Aortic smooth muscle cell (primary cell): ENCODE measurements around the genes OR12D3, OR2H2 and MOG.

- RRBS = no CpG with 5 or more reads among the region's 21 CpGs
Measured at GRCh38 chr6:28944148-28944794, 20.5 kb upstream of the TRIM27 start.

GRCh38 chr6:29011220-29011985 is 6.3 kb upstream of the ZNF311 start:
- RRBS = no CpG with 5 or more reads among the region's 38 CpGs

DNA sequence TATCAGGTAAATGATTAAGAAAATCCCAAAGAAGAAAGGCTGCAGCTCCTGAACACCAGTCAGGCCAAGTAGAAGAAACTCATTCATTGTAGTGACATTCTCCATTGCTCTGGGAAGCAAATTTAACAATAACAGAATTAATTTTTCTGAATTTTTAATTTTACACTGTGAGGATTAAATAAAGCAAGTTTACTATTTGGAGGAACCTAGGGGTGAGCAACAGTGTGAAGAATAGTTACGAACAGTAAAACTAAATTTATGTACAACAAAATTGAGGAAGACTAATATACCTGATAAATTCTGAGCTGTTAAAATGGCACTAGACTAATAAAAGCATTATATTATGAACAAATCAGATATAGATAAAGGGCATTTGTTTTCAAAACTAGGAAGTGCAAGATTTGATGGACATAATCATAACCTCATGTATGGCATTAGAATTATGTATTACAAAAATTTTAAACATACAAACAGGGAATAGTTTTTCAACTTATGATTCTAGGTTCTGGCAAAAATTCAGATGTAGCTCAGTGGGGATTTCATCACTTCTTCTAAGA is at the start of gene OR12D3:
Gene OR12D3 (minus strand): TSS at position 109 of the 557 bp plus-strand sequence.
- RRBS = no CpG with 5 or more reads among the region's 1 CpG

GRCh38 chr6:29584682-29585356 is at the start of gene OR2H2:
TSS of gene OR2H2 (plus strand) at chr6:29585121.
- RRBS = no CpG with 5 or more reads among the region's 2 CpGs

DNA sequence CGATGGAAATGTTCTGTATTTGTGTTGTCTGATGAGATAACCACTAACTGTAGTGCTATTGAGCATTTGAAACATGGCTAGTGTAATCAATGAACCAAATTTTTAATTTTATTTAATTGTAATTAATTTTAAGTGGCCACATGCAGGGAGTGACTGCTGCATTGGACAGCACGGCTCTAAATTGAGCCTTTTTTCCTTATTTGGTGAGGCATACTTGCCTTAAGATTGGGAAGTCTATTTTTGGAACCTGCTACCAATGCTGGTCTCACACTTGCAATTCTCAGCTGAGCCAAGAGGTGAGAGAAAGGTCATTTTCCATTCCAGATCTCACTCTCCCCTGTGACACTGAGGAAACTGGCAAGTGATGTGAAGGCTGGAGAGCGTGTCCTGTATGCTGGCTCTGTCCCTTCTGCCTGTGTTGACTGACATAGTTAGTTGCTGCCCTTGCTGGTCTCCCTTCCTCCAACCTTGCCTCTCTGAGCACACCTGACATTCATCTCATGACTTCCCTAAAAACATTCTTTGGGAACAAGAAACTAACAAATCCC is 774 bp upstream of the MOG start:
- RRBS = no CpG with 5 or more reads among the region's 3 CpGs

DNA sequence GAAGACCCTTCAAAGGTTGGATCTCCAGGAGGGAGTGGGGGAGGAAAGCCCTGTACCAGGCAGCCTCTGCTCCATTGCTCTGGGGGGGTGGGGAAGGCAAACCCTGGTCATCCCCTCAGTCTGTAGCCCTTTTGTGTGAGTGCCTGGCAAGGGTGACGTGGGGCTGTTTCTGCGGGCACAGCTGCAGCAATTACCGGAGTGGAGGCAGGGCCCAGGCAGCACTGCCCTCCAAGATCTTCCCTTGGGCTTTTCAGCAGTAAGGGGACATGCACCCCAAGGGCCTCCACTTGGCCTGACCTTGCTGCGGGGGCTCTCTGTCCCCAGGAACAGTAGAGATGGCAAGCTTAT is at the start of gene MOG:
Gene MOG (plus strand): TSS at position 218 of the 348 bp plus-strand sequence.
- RRBS = no CpG with 5 or more reads among the region's 4 CpGs

- RRBS = no CpG with 5 or more reads among the region's 15 CpGs
Measured at GRCh38 chr6:29708251-29709463, 14.6 kb upstream of the HLA-F start.

GRCh38 chr6:29790544-29791173 is 37.0 kb upstream of the HLA-G start:
- RRBS = no CpG with 5 or more reads among the region's 5 CpGs

DNA sequence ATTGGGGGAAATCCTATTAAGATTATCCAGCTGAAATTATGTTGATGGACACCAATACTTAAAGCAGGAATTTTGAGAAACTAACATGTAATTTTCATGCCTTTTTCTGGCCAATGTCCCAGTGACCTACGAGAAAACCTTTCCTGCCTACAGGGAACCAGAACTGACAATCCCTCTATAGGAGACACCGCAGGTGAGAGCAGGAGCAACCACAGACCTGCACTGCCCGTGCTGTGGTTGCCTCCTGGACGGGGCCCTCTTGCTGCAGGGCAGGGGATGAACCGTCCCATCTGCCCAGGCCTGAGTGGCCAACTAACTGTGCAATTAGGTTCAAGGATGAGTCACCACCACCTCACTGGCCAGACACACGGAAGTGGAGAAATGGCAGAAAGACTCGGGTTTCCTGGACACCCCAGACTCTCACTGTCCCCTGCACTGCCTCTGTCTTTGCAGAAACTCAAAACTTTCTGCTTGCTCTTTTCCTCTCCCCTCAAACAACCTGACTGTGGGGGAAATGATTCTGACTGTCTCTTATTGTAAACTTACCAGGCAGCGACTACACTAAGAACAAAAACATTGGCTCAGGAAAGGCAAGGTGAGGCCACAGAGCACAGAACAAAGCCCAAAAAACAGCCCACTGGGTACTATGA is 13.8 kb upstream of the HLA-G start:
- RRBS = no CpG with 5 or more reads among the region's 8 CpGs

DNA sequence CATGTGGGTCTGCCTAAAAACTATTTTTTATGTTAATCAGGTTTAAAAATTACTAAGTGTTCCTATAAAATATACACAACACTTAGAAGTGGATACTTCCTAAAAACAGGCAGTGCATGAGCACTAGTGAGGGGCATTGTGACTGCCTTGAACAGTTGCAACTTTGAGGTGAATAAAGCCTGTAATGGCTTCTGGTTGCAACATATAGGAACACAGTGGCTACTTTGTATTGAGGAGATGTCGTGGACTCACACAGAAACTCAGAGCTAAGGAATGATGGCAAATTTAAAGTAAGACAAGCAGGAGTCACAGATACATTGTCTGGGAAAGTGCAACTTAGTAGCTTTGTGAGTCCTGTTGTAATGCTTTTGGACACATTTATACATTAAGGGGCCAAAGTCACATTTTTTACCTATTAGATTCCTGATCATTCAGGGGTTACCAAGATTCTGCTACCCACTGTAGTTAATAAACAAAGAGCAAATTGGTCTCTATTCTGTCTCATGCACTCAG is 823 bp upstream of the HLA-A start:
- RRBS = no CpG with 5 or more reads among the region's 1 CpG

DNA sequence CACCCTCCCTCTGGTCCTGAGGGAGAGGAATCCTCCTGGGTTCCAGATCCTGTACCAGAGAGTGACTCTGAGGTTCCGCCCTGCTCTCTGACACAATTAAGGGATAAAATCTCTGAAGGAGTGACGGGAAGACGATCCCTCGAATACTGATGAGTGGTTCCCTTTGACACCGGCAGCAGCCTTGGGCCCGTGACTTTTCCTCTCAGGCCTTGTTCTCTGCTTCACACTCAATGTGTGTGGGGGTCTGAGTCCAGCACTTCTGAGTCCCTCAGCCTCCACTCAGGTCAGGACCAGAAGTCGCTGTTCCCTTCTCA is 1.3 kb downstream of the HLA-A start:
- RRBS = no CpG with 5 or more reads among the region's 7 CpGs

DNA sequence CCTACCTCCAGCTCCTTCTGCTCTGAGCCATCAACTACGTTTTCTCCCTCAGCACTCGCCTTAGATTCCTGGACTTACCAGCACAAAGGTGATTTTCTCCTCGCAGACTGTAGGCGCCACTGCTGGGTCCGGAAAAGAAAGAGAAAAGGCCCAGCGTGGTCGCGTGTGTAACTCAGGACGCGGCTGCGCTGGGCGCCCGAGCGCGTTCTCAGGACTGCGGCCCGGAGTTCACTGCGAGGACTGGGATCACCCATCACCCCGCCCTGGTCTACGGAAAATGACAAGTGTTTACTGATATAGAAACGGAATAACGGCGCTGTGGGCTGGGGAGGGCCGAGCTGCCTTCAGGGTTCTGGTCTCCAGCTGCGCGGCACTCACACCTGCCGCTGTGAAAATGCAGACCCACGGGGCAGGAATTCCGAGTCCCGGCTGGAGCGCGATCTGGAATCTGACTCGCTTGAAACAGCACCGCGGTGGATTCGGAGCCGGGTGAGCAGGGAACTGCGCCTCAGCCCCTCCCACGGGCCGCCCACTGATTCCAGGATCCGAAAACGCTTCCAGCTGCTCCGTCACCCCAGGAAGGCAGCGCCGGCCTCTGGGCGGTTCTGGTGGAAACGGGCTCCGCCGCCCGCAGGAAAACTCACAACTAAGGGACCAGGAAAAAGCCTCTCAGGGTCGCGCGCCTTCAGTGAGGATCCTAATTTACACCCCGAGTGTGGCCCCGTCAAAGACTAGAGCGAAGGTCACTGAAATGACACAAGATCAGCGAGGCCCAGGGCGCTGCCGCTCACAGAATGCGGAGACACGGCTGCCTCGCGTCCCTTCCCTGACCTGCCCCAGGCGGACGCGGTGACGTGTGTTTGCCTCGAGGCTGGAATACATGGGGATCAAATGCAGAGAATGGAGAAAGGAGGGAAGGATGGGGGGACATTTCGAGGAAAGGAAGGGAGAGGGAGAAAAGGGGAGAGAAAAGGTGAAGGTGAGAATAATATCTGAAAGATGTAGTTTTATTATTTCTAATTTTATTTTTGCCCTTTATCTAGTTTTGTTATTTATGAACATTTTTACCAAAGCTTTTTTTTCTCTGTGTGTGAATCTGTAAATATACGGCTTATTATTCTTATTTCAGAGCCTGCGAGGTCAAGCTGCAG is 34.6 kb downstream of the HLA-A start:
- RRBS = 2% methylated on average over 13 of the region's 71 CpGs

- RRBS = no CpG with 5 or more reads among the region's 16 CpGs
Measured at GRCh38 chr6:29980570-29981032, 38.3 kb downstream of the HLA-A start.

GRCh38 chr6:30066509-30066823 is 532 bp upstream of the PPP1R11 start:
- RRBS = no CpG with 5 or more reads among the region's 9 CpGs

- RRBS = no CpG with 5 or more reads among the region's 2 CpGs
Measured at GRCh38 chr6:30067813-30068487, 952 bp downstream of the PPP1R11 start.

- RRBS = 89% methylated on average over 1 of the region's 6 CpGs
Measured at GRCh38 chr6:30069615-30070321, 2.8 kb downstream of the PPP1R11 start.

GRCh38 chr6:30074373-30075460 is 852 bp downstream of the RNF39 start:
- RRBS = 6% methylated on average over 26 of the region's 69 CpGs

DNA sequence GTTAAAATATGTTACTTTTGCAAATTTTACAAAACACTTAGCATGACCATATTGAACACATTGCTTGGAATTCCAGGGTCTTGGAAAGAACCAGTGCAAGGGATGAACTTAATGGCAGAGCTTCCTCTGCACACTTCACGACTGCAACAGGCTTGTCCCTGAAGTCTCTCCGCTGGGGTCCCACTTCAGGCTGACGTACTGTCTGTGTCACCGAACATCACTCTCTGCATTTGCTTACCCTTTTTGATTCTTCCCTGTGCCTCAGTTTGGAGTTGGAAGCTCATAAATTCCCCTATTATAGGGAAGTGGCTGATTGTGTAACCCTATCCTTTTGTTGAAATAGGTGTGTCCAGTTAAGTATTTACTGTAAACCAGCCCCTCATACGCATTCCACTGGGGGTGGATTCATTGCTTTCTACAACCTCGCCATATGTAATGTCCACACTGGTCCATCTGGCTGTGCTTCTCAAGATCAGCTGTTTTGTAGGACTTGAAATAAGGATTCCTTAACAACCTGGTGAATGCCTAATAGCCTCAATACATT is 6.2 kb upstream of the TRIM40 start:
- RRBS = no CpG with 5 or more reads among the region's 6 CpGs

GRCh38 chr6:30158361-30159068 is 2.5 kb downstream of the TRIM10 start:
- RRBS = 67% methylated on average over 3 of the region's 6 CpGs

- RRBS = no CpG with 5 or more reads among the region's 3 CpGs
Measured at GRCh38 chr6:30184786-30185041, 21.4 kb downstream of the TRIM15 start.